ENCODE results near the gene DIPK2A.

- PRO-cap = no peak
Measured at GRCh38 chr3:143172523-143173157, 53.1 kb downstream of the CHST2 start.

- PRO-cap = unidirectional peak, plus-strand start at chr3:143303054
Measured at GRCh38 chr3:143302525-143303118, 183.1 kb downstream of the CHST2 start.

GRCh38 chr3:143971592-143972284 lies at the start of gene DIPK2A:
DIPK2A (plus strand) TSS chr3:143971823.
- PRO-cap = bidirectional peak, plus-strand start at chr3:143971825, minus-strand start at chr3:143971713; bidirectional peak, plus-strand start at chr3:143972071, minus-strand start at chr3:143972037

DNA sequence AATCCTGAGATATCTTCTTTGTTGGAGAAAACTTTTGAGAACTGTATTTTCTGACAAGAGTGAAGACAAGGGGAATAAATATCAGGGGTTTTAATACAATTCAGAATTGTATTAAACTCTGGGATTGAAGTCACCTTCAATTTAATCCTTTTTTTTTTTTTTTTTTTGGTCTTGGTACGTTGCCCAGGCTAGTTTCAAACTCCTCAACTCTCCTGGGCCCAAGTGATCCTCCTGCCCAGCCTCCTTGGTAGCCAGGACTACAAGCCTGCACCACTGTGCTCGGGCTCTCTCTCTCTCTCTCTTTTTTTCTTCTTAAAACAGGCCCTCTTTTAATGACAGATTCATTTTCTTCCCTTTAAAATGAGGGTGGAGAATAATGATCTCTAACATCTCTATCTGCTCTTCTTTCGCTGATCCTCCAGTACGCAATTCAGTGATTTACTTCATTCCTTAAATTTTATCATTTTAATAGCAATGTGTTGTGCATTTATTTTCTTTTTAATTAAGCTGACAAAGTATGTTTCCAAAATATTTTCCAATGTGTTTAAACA lies 751.3 kb downstream of the PLOD2 start:
- PRO-cap = no peak

- PRO-cap = no peak
Measured at GRCh38 chr3:145698149-145698692, 462.8 kb downstream of the PLOD2 start.

DNA sequence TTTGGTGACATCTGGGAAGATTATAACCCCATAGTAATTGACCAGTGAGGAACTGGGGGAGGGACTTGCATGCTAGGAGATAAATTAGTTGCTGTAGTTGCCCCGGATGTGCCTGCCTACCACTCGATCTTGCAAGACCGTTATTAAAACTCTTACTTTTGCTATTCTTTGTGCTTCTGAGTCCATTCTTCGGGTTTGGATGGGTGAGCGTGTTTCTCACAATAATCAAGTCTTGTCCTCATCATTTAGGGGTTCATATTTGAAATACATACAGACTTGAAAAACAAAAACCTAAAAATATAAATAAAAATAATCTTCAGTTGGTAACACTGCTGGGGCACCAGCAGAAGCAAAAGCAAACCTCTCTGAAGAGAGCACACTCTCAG lies 88.7 kb upstream of the PLSCR4 start:
- PRO-cap = no peak

DNA sequence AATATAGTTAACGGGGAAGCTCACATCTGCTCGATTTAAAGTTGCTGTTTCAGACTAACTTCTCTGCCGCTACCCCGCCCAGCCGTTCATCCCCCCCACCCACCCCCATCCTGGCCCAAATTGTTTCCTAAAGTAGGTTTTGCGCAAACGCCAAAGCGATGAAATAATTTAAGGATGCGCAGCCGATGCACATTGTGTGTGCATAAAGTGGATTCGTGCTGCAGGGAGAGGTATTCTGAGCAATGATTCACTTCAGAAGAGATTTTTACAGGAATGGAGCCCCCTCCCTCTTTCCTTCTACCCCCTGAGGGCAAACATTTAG lies 14.8 kb downstream of the ZIC4 start:
- PRO-cap = no peak

- PRO-cap = no peak
Measured at GRCh38 chr3:147396377-147396899, 9.9 kb downstream of the ZIC4 start.

- PRO-cap = no peak
Measured at GRCh38 chr3:148433007-148433363, 264.7 kb upstream of the AGTR1 start.

DNA sequence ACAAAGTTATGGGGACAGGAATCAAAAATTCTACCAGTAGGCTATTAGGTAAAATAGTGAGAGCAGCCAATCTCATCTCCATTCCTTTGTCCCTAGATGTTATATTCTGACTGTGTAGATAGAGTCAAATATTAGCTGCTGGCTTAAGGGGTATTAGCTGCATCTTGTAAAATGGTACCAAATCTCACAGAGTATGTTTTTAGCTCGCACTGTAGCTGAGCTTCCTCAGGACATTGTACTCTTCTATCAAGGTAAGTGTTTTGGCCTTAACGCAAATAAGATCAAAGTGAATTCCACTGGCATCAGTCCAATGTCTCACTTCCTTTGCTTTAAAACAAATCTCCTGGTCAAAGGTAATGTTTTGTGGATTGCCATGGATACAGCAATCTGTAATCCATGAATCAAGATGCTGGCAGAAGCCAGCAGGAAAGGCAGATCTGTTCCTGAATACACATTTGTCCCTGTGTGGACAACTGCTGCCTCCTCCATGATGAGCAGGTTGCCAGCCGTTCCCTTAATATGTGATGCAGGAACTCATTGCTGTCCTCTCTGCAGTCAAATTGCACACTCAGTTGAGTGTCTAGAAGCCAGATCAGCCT lies 96.8 kb upstream of the AGTR1 start:
- PRO-cap = no peak

GRCh38 chr3:148727228-148727757 lies 29.6 kb downstream of the AGTR1 start:
- PRO-cap = no peak

DNA sequence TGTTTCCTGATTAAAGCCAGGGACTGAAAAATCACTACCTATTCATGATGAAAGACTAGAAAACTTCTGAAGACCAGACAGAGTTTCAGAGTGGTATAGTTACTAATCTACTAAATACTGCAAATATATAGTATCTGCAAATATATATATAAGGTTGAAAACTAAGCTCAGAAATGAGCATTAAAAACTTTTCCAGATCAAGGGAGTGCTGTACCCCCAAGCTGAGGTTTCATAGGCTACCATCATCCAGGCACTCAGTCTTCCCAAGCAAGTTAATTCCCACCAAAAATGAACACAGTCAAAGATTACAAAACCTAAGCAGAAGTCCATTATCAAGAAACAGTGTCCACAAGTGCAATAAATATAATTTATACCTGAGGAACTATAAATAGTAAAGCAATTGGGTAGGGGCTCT lies 37.4 kb downstream of the AGTR1 start:
- PRO-cap = no peak

DNA sequence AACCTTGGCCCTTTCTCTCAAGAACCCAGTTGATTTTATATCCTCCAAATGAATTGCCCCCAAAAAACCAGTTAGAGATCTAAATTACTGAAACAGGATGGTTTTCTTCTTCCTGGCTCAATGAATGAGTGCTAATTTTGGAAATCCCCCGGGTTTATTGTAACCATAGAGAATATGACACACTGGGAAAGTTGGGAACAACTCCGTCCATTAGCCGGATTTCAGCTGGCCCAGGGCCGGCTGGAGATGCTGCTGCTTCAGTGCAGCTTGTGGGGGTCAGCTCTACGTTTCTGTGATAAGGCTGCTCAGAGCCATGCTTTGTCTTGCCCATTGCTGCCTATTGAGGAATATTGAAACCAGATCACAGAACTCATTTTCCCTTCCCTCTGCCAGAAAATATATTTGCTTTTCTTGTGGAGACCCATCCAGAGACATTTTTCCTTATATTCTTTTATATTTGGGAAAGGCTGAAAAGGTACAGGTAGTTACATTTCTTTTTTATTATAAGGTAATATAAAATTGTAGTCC lies 20.4 kb downstream of the GYG1 start:
- PRO-cap = no peak

DNA sequence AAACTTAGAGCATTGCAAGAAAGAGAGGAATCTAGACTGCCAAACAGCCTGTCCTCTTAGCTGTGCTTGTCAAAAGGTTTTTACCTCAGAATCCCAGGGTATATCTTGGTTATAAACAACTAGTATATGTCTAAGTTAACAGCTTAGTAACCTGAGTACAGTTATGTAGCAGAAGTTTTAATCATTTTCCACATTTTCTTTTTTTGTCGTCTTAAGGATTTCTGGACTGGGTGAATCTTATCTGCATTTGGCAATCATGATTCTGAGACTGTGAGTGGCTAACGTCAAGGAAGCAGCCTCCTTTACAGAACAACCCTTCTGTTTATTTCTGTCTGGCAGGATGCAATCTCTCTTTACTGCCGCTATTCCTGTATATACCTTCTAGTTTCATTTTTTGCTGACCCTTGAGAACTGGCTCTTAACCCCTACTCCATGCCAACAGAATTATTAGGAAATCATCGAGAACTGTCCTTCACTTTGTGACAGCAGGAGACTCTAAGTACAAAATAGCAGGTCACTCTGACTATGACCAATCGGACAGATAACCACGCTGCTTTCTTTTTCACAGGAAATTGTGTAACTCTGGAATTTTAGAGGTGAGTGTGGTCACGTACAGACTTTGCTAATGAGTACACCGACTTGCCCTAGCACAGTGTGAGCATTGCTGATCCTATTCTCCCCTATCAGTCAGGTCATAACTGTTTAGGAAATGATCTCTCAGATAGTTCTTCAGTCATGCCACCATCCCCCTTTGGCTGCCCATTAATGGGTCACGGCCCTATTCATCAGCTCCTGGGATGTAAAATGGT lies 3.4 kb upstream of the CP start:
- PRO-cap = no peak

- PRO-cap = no peak
Measured at GRCh38 chr3:149373675-149374340, 3.6 kb downstream of the TM4SF1 start.

DNA sequence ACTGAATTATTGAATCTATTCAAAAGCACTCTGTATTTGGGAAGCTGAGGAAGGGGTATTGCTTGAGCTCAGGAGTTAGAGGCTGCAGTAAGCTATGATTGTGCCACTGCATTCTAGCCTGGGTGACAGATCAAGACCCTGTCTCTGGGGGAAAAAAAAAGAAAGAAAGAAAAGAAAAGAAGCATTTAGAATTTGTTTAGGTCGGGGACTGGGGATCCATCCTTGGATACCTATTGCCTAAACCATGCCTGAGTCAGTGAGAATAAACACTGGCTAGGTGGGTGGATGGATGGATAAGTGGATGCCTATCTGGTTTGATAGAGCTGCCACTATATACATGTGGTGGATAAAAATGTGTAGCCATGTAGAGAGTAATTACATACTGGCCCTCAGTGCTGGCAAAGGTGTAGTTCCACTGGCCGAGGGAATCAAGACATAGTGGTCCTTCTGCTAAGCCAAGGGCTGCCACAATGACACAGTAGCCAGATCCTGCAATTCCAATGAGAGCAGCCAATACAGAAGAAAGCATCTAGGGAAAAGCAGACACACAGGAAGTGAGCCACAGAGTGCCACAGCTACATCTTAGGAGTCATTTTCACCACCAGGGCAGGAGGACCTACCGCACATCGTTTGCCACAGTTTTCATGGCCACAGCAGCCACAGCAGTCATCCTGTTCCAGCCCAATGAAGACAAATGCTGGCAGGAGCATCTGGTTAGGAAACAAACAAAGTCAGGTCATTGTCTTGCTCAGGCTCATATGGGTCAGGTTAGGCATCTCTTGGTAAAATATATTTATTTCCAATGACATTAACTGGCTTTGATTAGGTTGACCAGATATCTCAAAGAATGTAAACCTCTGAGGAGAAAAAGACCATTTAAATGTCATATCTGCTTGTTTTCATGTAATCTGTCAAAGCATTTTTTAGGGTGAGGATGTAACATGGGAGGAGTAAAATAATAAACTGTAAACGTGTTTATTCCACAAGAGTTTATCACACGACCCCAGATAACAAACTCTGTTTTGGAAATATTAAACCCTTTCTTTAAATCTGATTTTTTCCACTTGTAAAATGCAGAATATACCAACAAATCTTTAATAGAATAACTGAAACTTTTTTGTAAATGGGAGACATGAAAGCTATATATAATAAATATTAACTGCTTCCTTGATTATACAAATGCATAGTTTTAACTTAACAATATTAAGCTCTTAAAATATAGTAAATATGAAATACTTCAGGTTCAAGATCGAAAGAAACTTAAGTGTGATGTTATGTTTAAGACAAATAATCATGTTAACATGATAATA lies 1.9 kb downstream of the TM4SF1 start:
- PRO-cap = no peak

DNA sequence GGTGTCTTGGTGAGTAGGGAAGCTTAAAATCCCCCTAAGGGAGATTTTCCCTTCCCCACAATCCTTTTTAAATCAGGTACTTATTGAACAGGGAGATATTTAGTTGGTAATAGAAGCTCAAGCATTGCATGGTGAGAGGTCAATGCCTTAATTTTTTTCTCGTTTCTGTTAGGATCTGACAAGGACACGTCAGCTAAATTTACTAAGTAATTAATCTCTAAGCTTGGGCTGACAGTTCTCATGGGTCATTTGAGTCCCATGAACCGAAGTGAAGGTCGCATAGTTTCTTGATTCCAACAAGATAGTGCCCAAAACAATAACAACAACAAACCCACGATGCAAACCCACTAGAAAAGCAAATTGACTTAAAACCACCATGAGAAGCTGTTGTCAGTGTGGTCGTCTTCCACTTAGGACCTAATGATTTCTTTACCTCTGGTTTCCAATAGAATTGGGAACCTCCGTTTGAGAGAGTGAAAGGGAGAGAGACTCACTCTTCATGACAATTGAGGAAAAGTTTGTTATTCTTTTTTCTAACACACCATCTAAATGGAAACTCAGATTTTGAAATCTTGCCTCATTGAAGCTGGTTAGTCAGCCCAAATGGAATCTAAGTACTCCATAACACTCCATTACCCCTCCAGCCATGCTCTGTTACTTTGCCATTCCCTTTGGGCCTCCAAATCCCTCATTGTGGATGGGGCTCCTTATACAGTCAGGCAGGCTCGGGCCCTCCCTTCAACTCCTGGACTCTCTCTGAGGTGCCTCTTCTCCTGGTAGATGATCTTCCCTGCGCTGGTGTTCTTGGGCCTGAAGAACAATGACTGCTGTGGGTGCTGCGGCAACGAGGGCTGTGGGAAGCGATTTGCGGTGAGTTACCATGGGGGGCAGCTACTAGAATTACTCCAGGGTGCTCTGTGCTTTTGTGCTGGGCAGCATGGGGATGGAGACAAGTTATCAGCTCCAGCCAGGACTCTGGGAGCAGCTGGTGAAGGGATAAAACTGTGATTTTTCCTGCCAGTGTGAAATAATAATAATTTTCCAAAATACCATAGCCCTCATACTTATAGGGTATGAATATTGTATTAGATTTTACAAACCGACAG lies 899 bp downstream of the TM4SF4 start:
- PRO-cap = no peak

DNA sequence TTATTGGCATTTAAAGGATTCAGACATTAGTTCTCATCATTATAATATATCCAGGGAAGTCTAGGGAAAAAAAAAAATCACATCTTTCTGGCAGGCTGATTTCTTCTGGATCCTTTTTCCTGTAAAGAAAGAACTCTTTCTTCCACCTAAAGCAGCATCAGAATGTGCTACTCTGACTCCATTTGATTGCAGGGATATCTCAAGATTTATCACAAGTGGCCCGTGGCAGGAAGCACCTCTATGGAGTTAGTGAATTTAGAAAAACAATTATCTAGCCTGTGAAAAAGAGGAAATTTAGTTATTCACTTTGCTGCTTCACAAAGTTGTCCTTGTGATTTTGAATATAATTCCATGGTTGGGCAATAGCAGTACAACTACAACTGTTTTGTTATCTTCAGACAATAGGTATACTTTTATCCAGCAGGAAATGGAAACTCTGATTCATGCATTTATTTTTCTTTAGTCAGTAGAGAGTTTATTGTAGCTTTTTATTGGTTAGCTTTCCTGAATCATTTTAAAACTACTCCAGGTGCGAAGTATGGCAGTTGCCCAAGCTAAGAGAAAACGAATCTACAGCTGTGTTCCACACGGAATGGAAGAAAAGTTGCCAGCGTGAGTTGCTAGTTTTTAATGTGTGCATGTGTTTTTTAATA lies 80.2 kb downstream of the TM4SF4 start:
- PRO-cap = no peak

DNA sequence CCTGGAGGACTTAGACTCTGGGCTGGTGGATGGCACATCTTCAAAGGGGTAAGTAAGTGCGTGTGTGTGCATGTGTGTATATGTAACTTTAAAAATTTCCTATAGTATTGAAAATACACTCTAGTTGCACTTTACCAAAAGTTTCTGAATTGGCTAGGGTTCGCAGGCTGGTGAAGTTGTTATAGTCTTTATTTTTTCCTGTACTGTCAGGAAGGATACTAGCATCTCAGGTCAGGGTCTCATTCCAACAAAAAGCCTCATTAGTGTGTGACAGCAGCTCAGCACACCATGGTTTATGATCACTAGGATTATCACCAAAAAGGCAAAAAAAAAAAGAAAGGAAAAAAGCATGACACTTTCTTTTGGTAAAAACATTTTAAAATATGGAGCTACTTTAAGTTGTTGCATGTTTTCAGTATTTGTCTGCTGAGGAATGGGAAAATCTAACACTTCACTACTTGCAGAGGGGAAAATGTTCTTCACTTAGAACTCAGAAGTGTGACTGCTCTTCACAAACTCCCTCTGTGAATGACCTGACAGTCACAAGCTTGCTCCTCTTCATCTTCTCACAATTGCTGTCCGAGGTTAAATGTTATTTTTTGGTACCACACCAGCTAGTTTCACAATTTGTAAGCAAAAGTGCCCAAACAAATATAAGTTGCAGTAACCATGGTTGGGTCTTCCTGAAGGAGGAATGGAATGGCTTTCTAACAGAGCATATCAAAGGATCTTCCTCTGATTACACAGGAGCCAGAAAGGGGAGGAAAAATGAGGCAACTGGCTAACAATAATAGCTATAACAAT lies 90.8 kb downstream of the WWTR1 start:
- PRO-cap = no peak

DNA sequence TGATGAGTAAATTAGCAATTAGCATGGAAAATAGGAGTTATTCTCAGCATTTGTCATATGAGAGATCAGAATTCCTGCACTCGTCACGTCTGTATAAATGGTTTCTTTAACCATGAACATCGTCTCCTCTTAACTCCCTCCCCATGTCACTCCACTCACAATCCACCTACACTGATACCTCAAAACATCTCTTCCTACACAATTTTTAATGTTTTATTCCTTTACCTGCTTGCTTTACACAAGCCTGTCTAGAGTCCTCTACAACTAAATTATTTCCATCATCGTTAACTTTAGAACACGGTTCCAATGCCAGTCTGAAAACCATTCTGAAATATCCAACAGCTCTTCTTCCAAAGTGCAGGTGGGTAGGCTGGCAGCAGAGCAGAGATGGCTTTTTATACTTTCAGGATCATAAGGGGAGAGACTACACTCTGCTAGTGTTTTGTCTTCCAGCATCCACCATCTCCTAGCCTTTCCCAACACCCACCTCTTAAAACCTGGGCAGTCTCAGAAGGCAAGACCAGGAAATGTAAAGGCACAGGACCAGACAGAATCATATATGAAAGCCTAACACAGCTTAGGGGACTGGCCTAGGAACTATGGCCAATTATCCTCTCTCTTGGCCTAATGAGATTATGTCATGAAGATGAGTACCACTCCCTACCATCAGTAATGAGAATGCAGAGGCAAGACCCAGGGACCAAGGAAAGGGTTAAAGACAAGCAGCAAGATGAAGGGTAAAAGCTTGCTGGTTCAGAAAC lies 45.0 kb downstream of the WWTR1 start:
- PRO-cap = no peak

Data from jejunum (tissue), 1 donor.